Tongue (tissue), 2 donors: ENCODE measurements around a stretch of chr13.

DNA sequence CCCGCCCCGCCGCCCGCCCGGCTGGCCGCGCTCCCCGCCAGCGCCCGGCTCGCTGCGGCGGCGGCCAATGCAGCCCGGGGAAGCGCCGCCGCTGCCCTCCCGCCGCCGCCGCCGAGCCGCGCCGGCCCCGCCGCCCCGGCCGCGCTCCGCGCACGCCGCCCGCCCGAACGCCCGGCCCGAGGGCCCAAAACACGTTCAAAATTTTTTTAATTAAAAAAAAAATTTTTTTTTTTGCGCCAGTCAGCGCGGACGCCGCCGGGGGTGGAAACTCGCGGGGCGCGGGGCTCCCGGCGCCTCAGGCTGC lies 497 bp downstream of the HMGB1 start:
- RAMPAGE, long total RNA, result no peak

- RAMPAGE, long total RNA, result no peak
These were observed 75.6 kb upstream of the USPL1 start for GRCh38 chr13:30542057-30542566.

DNA sequence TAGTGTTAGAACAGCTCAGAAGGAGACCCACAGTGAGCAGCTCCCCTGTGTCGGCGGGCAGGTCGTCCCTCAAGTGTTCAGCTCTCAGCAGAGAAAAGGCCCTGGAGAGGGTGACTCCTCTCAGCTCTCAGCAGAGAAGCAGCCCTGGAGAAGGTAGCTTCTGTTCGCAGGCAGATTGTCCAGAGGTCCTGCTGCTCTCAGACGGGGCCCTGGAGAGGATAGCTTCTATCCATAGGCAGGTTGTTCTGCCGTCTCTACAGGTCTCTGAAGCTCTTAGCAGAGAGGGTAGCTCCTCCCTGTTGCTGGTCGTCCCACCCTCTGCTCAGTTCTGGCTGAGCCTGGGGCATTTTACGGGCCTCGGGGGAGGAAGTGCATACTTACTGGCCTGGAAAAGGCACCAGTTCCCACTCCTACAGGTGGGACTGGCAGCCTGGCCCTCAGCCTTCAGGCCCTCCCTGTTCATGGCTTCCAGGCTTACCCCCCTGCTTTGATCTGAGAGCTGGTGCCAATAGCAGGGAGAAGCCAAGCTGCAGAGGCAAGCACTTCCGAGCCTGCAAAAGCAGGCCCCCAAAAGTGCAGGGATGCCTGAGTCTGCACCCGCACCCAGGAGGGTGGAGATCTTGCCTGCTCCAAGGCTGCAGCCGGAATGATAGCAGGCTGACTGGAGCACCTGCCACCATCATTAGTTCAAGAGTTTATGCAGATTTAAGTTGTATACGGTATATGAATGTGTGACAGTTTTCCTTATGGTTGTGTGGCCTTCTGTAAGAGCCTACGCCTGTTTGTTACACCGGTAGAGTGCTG lies 42.3 kb downstream of the USPL1 start:
- RAMPAGE, long total RNA, result no peak

DNA sequence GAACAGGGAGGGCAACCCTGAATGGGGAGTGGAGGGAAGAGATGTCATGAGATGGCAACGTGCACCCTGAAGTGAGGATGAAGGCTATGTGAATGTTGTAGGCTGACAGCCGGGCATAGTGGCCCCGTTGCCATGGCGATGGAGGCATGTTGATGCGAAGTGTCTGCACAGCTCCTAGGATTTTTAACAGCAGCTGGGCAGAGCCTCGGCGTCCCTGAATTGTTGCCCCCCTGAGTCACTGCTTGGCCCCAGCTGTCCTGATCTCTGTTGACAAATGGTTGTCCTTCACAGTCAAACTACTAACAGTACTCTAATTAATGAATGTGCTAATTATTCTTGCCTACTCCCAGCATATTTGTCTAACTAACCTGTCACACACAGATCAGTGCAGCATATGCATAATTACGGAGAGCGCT lies 4.7 kb upstream of the ALOX5AP start:
- RAMPAGE, long total RNA, result no peak

DNA sequence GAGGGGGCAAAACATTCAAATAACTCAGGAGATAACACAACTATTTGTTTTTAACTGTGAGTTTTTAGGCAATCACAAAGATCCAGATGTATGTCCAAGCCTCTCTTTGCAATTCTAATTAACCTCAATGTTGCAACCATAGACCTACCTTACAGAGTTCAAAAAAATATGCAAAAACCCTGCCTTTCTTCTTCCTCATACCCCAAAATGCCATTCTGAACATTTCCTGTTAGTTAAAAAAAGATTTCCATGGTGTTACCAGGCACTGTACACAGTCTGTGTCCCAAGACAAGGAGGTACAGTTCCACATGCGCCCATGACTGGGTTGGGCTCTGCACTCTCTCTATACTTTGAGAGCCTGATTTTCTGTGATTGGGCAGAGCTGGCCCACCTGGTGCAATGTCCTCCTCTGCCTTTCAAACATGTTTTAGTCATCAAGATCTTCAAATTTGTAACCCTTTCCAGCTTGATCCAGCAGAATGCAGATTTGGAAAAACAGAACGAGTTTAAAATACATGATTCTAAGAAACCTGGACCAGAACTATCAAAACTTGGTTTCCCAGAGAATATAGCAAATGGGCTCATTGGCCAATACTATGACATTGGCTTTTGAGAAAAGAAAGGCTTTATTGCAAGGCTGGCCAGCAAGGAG lies 2.6 kb downstream of the ALOX5AP start:
- RAMPAGE, long total RNA, result no peak

- RAMPAGE, long total RNA, result no peak
These were observed 11.0 kb downstream of the ALOX5AP start for GRCh38 chr13:30746317-30746683.

DNA sequence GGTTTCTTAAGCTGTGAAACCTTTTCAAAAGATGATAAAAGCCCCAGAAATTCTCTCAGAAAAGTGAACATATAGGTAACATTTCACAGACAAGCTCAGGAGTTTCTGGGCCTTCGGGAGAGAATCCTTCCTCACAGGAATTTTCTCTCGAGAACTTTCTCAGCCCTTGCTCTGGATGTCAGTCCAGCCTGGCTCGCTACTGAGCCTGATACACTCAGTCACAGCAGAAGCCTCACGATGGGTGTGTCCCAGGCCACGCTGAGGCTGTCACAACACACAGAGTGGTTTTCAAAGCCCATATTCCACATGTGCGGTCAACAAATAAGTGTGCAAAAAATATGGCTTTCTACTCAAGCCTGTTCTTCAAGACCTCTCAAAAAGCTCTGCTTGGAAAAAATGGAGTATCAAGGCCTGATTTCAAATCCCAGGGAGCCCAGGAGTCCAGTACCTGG lies 31.5 kb upstream of the MEDAG start:
- RAMPAGE, long total RNA, result no peak

DNA sequence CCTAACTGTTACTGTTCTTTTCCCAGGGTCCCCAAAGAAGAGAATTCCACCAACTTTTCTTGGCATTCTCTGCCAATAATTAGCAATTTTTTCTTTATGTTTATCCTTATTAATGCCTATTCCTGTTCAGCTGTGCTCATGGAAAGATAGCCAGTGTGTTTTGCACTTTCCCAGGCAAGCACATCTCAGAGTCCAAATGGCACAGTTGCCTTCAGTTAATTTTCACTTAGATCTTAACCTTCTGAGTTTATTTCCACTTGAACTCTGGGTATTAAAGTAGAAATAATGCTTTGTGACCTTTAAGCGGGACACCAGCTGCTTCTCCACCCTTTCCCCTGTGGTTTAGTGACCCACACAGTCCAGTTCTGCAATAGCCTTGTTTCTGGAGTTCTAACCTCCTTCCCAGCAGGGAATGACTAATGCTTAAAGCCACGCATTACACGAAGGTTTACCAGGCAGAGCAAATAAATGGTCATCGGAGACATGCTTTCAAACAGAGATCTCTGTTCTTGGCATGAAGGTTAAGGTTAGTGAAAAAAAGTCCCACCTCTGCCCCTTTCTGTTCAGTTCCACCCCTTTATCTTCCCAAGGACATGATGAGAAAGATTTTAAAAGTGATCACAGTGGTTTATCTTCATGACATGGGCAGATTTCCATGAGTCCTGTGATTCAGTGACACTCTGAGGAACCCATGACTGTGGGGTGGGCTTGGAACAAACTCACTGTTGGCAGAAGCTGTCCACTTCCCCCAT lies 25.3 kb upstream of the MEDAG start:
- RAMPAGE, long total RNA, result no peak

- RAMPAGE, long total RNA, result no peak
These were observed 2.4 kb downstream of the MEDAG start for GRCh38 chr13:30908230-30909043.

DNA sequence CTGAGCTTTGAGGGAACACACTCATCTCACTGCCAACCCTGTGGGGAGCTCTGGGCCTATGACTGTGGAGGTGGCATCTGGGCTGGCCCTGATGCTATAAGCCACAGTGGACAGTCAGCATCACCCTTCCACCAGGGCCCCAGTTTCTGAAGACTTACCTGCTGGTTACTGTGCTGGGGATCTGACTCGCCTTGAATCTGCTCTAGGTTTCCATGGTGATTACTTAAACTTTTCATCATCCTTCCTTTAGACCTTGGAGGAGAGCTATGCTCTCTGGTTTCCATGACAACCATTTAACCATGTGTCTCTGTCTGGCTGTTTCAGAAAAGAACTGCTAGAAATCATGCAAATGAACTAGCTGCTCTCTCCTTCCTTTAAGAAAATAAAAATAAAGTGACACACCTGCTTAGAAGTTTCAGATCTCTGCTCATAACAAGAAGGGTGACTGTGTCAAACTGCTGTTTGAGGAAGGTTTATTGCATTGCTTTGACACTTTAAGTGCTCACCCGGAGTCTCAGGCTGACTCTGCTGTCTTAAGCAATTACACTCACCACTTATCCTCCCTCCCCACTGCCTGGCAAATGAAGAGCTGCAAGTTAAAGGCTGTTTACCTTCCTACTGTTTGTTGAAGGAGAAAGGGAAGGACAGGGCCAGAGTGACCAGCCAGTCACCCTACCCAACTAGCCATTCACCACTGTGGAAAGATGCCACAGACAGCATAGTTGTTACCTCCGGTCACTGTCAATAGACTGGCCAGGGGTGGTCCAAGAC lies 87.7 kb downstream of the HSPH1 start:
- RAMPAGE, long total RNA, result no peak

DNA sequence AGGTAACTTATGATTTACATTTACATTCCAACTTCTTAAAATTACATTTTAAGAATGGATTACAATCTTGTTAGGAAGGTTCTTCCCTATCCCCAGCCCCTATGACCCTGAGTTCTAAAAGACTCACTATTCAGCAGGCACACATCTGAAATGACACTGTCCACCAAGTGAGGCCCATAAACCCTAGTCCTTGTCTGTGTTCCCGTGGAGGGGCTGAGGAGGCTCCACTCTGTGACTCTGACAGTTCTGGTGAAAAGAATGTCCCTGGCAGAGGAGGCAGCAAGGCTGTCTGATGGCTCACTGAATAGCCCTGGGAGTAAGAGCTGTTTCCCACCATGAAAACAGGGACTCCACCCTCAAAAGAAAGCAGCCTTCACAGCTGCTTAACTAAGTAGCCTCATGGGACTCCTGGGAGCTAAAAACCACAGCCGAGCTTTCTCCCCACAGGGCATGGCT lies 135.3 kb upstream of the FRY start:
- RAMPAGE, long total RNA, result no peak

- RAMPAGE, long total RNA, result no peak
These were observed 24.4 kb downstream of the ZAR1L start for GRCh38 chr13:32290710-32291249.

GRCh38 chr13:32421300-32421771 lies 6.6 kb downstream of the N4BP2L1 start:
- RAMPAGE, long total RNA, result no peak

- RAMPAGE, long total RNA, result no peak
These were observed 1.9 kb downstream of the N4BP2L1 start for GRCh38 chr13:32425877-32426512.

DNA sequence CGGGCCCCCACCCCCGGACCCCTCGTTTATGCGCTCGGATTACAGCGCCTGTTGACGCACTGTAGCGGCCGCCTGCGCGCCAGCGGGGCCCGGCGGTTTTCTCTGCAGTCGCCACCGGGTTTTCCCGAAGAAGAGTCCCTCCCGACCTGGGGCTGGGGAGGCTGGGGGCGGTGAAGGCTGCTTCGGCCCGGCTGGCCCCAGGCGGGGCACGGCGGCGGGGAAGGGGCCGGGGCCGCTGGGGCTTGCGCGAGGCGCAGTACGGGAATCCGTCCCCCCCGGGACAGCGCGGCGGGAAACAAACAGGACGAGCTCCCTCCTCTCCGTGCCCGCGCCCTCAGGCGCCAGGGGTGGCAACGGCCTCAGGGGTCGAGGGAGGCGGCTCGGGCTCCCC lies 588 bp downstream of the N4BP2L1 start:
- RAMPAGE, long total RNA, result no peak

DNA sequence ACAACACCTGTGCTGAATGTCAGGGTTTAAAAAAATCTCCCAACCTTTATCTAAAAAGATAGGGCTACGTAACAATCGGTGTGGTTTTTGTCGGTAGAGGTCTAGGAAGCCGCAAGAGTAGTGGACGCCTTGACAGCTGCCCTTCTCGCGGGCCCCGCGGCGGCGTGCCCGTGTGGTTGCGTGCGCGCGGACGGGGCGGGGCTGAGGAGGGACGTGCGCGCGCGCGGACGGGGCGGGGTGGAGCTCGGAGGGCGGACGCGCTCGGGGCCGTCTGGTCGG lies 232 bp upstream of the PDS5B start:
- RAMPAGE, long total RNA, result no peak

GRCh38 chr13:32636672-32637638 lies 50.7 kb downstream of the PDS5B start:
- RAMPAGE, long total RNA, result no peak

GRCh38 chr13:32753262-32753742 lies 167.1 kb downstream of the PDS5B start:
- RAMPAGE, long total RNA, result no peak

- RAMPAGE, long total RNA, result no peak
These were observed 1.3 kb downstream of the KL start for GRCh38 chr13:33017335-33018016.

DNA sequence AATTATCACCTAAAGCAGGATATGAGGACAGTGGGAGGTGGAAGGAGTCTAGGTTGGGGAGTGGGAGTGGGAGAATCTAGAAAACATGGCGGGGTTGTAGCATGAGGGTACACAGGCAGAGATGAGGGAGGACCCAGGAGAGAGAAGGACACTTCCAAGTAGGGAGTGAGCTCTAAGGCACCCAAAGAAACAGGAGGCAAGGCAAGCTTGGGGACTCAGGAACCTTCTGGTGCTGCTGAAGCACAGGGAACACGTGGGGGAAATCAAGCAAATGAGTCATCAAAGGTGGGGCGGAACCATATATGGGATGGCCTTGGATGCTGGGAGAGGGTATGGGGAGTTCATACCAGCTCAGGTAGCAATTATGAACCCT lies 77.4 kb downstream of the STARD13 start:
- RAMPAGE, long total RNA, result no peak